Colon Carcinoma Metastatic in the Brain (tissue), 2 donors: ENCODE measurements around a stretch of chr7.

GRCh38 chr7:29842917-29843549, 36.7 kb downstream of the WIPF3 start:
- PRO-cap, 2 experiments: no peak in any of the 2 experiments

GRCh38 chr7:30156910-30157628, 22.3 kb downstream of the MTURN start:
- PRO-cap, 2 experiments: no peak in any of the 2 experiments

DNA sequence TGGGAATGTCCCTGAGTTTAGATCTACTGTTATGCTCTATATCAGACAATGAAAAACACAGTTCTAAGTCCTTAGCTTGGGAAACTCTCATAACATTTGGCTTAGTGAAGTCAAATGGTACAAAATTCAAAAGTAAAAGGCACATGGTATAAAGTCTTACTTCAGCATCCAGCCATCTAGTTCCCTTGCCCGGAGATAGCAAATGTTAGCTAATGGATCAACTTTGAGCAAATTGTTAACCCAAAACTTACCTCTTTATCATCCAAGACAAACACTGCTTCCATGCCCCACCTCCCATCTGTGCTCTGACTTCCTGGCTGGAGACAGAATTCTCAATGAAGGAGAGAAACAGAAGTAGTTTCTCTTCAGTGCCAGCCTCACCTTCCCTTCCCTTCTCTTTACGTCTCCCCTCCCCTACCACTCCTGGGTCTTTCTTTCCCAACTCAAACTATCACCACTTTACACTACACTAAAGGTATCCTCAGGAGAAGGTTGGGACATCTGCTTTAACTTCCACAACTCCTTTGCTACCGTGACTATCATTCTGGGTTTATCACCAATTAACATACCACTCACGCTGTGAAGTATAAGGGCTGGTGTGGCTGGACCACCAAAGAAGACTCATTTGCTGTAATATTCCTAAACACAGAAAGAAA, 21.2 kb upstream of the ZNRF2 start:
- PRO-cap, 2 experiments: no peak in any of the 2 experiments

DNA sequence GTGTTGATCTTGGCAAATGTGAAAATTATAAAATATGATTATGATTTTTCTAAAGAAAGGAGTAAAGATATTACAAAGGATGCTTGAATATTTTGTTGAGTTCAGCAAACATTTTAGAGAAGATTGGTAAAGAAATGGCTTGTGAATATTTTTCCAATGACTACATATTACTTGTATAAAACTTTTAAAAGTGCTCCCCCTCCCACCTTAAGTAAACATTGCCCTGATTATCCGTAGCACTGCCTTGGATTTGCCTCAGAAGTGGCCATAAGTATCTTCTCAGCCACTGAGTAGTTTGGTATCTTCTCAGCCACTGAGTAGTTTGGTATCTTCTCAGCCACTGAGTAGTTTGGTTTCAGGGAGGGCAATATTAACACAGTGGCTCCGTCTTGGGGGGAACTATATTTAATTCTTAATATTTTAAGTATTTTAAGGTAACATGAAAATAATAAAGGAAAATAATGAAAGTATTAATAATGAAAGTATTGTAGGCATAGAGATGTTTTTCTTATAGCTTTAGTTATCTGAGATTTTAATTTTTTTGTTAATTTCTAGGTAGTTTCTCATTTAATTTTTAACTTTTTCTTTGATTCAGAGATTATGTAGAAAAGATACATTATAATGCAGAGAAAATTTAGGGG, 51.8 kb downstream of the ZNRF2 start:
- PRO-cap, 2 experiments: no peak in any of the 2 experiments

- PRO-cap, 2 experiments: no peak in any of the 2 experiments
Observed at GRCh38 chr7:30429231-30429525, 49.4 kb downstream of the NOD1 start.

- PRO-cap, 2 experiments: no peak in any of the 2 experiments
Observed at GRCh38 chr7:30500444-30500803, 4.2 kb downstream of the GGCT start.

- PRO-cap, 2 experiments: no peak in any of the 2 experiments
Observed at GRCh38 chr7:30534295-30534670, 29.7 kb upstream of the GGCT start.

DNA sequence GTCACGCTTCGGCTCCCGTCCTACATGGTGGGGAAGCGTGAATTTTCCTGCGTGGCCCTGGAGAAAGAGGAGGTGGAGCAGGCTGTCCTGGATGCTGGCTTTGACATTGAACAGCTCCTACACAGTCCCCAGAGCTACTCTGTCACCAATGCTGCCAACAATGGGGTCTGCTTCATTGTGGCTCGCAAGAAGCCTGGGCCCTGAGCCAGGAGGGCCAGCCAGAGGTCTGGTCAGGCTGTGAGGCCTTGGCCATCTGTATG, 3.6 kb downstream of the INMT start:
- PRO-cap, 2 experiments: no peak in any of the 2 experiments

DNA sequence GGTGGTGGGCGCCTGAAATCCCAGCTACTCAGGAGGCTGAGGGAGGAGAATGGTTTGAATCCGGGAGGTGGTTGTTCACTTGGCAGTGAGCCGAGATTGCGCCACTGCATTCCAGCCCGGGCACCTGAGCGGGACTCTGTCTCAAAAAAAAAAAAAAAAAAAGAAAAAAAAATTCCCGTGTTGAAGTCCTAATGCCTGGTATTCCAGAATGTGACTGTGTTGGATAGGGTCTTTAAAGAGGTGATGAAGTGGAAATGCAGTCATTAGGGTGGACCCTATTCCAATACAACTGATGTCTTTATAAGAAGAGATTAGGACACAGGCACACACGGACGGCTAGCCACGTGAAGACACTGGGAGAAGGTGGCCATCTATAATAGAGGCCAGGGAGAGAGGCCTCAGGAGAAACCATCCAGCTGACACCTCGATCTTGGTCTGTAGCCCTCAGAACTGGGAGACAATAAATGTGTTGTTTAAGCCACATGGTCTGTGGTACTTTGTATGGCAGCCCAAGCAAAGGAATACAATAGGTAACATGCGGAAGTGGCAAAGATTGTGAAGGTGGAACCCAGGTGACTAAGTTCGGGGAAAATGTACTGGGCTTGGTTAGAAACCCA, 967 bp upstream of the MINDY4 start:
- PRO-cap, 2 experiments: peak in 2 of 2 experiments; most common plus-strand start position 549 of the sequence (in 1); most common minus-strand start position 525 of the sequence (in 1)

GRCh38 chr7:30845595-30846232, 65.9 kb upstream of the AQP1 start:
- PRO-cap, 2 experiments: no peak in any of the 2 experiments

- PRO-cap, 2 experiments: no peak in any of the 2 experiments
Observed at GRCh38 chr7:30866973-30867883, 44.4 kb upstream of the AQP1 start.

DNA sequence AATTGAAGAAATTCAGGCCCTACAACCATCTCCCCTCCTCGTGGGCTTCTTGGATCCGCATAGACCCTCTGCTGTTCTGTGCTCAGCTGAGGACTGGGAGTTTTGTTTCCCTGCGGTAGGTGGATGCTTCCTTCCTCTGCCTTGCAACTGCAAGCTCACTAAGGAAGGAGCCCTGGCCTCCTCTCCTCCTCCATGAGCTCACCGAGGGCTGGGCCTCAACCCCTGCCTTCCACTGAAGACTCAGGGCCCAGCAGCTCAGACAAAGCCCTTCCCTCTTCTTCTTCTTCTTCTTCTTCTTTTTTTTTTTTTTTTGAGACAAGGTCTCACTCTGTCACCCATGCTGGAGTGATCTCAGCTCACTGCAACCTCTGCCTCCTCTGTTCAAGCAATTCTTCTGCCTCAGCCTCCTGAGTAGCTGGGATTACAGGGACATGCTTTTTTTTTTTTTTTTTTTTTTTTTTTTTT, 34.2 kb upstream of the AQP1 start:
- PRO-cap, 2 experiments: no peak in any of the 2 experiments

GRCh38 chr7:31023863-31024062, 28.3 kb upstream of the ADCYAP1R1 start:
- PRO-cap, 2 experiments: no peak in any of the 2 experiments

GRCh38 chr7:31987242-31987665, 83.0 kb downstream of the PDE1C start:
- PRO-cap, 2 experiments: no peak in any of the 2 experiments

DNA sequence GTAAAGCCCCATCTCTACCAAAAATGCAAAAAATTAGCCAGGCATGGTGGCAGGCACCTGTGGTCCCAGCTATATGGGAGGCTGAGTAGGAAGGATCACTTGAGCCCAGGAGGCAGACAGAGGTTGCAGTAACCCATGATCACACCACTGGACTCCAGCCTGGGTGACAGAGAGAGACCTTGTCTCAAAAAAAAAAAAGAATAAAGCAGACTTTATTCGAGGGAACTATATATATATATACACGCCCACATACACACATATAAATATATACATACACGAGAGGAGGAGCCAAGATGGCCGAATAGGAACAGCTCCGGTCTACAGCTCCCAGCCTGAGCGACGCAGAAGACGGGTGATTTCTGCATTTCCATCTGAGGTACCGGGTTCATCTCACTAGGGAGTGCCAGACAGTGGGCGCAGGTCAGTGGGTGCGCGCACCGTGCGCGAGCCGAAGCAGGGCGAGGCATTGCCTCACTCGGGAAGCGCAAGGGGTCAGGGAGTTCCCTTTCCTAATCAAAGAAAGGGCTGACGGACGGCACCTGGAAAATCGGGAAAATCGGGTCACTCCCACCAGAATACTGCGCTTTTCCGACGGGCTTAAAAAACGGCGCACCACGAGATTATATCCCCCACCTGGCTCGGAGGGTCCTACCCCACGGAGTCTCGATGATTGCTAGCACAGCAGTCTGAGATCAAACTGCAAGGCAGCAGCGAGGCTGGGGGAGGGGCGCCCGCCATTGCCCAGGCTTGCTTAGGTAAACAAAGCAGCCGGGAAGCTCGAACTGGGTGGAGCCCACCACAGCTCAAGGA, 25.7 kb downstream of the LSM5 start:
- PRO-cap, 2 experiments: no peak in any of the 2 experiments

DNA sequence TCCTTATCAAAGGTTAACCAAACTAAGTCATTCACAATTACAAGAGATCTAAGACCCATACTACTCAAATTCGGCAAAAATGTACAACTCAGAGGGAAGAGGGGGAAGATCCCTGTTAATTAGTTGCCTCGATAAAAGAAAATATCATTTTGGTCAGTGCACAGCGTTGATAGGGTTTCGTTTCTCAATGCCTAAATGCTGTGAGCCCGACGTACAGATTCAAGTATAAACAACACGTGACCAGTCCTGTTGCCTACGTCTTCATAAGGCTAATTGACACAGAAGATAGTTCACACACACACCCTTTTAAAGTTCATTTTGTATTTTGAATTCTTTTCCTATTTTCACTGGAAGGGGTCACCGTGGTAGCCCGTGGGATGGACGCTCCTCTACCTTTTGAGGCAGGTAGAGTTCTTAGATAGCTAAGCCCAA, 1.1 kb downstream of the KBTBD2 start:
- PRO-cap, 2 experiments: peak in 1 of 2 experiments; most common plus-strand start position 272 of the sequence (in 1); most common minus-strand start position 197 of the sequence (in 1)

DNA sequence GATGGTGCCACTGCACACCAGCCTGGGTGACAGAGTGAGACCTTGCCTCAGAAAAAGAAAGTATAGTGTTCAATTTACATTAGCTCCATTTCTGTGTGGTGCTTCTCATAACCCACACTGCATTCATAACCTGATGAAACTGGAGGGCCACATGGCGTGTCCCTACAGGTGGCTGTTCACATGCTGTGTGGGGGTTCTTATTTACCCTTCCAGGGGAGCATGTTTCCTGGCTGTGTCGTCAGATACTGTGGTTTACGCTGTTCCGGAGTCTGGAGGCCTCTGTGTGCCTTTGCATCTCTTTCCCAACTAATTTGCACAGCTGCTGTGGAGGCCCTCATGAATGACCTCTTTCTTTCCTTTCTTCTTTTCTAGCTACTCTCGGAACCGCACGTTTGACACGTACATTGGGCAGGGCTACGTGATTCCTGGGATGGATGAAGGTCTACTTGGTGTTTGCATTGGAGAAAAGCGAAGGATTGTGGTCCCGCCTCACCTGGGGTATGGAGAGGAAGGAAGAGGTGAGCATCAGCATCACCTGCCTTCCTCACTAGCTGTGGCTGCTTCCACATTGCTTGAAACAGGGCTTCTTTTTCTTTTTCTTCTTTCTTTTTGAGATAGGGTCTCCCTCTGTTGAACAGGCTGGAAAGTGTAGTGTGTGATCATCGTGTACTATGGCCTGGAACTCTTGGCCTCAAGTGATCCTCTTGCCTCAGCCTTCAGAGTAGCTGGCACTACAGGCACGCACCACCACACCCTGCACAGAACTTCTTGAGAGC, 31.1 kb downstream of the FKBP9 start:
- PRO-cap, 2 experiments: no peak in any of the 2 experiments

DNA sequence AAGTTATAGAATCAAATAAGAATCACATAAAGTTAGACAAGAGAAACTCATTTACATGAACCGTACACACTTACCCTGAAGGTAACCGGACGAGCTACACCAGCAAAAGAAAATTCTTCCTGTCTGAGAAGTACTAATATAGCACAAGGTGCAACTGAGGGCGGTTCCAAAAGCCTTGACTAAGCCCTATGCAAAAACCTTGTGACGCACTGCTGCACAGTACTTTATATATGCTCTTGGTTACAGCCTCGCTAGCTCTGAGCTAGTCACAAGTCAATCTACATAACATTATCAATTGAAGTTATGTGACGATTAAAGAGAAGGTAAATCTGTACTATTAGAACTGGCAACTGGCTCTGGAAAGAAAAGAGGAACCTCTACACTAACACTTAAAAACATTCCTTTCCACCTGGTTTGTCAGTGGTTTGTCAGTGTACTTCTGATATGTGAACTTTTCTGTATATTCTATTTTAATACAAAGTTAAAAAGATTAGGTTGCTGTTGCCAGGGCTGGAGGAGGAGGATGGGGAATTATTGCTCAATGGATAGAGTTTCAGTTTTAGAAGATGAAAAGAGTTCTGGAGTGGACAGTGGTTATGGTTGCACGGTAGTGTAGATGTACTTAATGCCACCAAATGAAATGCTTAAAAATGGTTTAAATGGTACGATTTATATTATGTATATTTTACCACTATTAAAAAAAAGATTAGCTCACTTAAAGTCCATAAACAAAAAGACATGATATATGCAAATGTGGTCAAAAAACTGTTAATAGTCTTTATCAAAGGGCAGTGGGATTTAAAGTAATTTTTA, 21.6 kb downstream of the NT5C3A start:
- PRO-cap, 2 experiments: peak in 2 of 2 experiments; most common plus-strand start position 254 of the sequence (in 1); most common minus-strand start position 111 of the sequence (in 1)

DNA sequence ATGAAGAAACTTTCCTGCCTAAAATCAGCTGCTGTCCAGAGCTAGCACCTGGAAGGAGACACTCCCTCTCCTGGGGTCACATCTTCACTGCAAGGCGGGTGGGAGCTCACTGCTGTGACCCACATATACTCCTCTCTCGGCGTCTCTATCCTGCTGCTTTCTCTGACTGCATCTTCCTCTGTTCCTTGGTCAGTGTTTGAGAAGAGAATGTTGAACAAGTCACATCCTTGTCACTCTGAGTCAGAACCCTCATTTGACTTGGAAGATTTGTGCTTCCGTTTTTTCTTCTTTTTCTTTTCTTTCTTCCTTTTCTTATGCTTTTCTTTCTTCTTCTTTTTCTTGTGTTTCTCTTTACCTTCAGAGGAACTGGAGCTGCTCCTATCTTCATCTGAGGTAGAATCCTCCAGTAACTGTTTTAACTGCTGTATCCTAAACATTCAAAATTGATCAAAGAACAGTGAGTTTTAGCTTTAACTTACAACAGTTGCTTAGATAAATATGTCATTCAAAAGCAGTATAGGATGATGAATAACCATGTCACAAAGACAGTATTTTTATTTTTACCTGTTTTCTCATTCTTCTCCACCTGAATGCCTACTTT, 14.1 kb downstream of the RP9 start:
- PRO-cap, 2 experiments: no peak in any of the 2 experiments

- PRO-cap, 2 experiments: no peak in any of the 2 experiments
Observed at GRCh38 chr7:33527058-33527704, 378.2 kb upstream of the BMPER start.